ENCODE results near the gene HOXA7.

- PRO-cap: no peak
Observed at GRCh38 chr7:26156390-26156759, 4.4 kb downstream of the NFE2L3 start.

DNA sequence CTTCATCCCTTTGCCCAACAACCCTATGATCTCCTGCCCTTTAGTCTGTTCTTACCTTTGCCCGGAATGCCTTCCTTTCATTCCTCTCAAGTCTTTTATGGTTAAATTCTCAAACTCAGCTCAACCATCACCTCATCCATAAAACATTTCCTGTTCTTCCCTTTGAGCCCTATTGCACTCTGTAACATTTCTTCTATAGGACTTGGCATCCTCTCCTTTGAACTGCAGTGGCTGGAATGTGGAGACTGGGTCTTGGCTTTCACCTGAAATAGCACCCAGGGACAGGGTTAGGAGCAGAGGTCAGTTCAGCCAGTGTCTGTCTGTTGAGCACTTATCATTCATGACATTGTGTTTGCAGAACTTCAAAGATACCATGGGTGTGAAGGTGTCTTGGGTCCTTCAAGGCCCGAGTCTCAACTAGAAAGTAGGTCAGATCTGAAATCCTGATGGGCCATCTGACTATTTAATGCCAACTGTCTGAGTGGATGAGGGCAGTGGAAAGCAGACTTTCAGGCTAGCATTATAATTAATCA, 7.3 kb downstream of the NFE2L3 start:
- PRO-cap: no peak

DNA sequence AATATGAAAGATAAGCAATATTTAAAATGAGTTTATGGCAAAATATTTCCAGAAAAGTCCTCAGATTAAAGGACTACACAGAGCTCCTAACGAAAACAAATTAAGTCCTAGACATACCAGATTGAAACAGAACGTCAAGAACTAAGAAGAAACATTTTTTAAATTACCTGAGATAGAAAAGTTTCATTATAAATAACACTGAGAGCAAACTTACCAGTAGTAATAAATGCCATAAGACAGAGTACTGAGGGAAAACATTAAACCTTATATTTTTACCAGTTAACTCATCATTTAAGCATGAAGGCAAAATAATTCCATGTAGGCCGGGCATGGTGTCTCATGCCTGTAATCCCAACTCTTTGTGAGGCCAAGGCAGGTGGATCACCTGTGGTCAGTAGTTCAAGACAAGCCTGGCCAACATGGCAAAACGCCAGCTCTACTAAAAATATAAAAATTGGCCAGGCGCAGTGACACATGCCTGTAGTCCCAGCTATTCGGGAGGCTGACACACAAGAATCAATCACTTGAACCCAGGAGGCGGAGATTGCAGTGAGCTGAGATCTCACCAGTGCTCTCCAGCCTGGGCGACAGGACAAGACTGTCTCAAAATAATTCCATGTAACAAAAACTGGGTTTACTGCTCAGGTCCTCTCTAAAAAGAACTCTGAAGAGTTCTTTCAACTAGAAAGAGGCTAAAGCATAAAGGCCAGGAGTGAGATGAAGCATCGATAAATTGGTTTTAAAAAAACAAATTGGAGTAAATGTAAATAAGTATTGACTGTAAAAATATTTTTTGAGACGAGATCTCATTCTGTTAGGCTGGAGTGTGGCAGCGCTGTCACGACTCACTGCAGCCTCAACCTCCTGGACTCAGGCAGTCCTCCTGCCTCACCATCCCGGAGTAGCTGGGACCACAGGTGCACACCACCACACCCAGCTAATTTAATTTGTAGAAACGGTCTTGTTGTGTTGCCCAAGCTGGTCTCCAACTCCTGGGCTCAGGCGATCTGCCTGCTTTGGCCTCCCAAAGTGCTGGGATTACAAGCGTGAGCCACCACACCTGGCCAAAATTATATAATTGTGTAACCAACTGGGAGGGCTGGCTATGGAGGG, 18.2 kb downstream of the HNRNPA2B1 start:
- PRO-cap: no peak

- PRO-cap: no peak
Observed at GRCh38 chr7:26186439-26187077, 14.0 kb downstream of the HNRNPA2B1 start.

- PRO-cap: bidirectional peak, plus-strand start at chr7:27096928, minus-strand start at chr7:27096927; bidirectional peak, plus-strand start at chr7:27097111, minus-strand start at chr7:27096981
Observed at GRCh38 chr7:27096792-27097891, 1.3 kb upstream of the HOXA1 start.

GRCh38 chr7:27114987-27116181, 12.9 kb upstream of the HOXA2 start:
- PRO-cap: bidirectional peak, plus-strand start at chr7:27115363, minus-strand start at chr7:27115254

DNA sequence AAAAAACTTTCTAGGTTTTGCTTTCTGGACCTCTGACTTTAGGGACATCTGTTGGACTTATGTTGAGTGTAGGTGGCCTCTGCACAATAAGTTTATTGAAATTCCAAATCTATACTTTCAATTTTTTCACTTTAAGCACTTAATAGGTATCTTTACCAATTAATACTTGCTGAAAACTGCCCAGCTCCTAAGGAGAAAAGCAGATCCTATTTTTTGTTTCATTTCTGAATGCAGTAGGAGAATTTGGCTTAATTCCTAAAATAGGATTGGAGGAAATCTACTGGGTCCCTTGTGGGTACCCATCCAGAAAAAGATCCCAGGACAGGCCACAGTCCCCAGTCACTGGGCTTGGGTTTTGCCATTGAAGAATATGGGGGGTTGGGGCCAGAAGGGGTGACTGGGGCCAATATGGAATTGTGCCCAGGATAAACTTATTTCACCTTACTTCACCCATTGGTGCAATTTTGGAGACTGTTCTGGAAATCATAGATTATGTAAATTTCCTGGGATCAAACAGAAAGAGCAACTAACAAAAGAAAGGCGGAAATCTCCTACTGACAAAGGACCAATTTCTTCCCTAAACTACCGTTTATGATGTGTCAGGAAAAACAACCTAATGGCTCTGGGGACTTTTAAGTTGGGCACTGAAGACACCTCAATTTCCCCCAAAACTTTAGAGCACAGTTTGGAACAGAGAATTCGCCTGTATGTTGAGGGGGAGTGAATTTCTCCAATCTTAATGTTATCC, 5.0 kb downstream of the HOXA5 start:
- PRO-cap: no peak

DNA sequence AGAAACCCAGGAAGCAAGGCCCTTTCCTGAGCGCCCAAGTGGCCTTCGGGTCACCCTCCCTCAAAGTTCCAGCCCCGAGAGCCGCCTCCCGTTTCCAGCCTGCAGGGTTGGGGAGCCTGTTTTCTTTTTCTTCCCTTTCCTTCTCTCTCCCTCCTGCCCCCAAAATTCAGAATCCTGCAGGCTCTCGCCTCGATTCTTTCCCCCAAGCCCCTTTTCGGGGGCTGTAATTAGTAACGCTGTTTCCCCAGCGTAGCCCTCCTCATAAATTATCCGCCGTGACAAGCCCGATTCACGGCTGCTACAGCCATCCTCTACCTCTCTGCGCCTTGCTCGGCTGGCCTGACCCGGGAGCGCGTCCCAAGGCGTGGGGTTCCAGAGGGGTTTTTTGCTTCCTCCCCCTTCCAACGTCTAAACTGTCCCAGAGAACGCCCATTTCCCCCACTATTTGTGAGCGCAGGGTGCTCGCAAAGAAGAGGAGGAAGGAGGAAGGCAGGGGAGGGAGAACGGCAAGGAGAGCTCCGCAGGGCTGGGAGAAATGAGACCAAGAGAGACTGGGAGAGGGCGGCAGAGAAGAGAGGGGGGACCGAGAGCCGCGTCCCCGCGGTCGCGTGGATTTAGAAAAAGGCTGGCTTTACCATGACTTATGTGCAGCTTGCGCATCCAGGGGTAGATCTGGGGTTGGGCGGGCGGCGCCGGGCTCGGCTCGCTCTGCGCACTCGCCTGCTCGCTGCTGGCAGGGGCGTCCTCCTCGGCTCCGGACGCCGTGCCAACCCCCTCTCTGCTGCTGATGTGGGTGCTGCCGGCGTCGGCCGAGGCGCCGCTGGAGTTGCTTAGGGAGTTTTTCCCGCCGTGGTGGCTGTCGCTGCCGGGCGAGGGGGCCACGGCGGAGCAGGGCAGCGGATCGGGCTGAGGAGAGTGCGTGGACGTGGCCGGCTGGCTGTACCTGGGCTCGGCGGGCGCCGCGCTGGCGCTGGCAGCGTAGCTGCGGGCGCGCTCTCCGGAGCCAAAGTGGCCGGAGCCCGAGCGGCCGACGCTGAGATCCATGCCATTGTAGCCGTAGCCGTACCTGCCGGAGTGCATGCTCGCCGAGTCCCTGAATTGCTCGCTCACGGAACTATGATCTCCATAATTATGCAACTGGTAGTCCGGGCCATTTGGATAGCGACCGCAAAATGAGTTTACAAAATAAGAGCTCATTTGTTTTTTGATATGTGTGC, 662 bp downstream of the HOXA5 start:
- PRO-cap: bidirectional peak, plus-strand start at position 669 of the sequence, minus-strand start at position 381 of the sequence; unidirectional peak, minus-strand start at position 917 of the sequence; unidirectional peak, minus-strand start at position 1,010 of the sequence; unidirectional peak, minus-strand start at position 1,095 of the sequence; unidirectional peak, minus-strand start at position 1,180 of the sequence

GRCh38 chr7:27151452-27151879, 917 bp downstream of the HOXA3 start:
- PRO-cap: no peak

DNA sequence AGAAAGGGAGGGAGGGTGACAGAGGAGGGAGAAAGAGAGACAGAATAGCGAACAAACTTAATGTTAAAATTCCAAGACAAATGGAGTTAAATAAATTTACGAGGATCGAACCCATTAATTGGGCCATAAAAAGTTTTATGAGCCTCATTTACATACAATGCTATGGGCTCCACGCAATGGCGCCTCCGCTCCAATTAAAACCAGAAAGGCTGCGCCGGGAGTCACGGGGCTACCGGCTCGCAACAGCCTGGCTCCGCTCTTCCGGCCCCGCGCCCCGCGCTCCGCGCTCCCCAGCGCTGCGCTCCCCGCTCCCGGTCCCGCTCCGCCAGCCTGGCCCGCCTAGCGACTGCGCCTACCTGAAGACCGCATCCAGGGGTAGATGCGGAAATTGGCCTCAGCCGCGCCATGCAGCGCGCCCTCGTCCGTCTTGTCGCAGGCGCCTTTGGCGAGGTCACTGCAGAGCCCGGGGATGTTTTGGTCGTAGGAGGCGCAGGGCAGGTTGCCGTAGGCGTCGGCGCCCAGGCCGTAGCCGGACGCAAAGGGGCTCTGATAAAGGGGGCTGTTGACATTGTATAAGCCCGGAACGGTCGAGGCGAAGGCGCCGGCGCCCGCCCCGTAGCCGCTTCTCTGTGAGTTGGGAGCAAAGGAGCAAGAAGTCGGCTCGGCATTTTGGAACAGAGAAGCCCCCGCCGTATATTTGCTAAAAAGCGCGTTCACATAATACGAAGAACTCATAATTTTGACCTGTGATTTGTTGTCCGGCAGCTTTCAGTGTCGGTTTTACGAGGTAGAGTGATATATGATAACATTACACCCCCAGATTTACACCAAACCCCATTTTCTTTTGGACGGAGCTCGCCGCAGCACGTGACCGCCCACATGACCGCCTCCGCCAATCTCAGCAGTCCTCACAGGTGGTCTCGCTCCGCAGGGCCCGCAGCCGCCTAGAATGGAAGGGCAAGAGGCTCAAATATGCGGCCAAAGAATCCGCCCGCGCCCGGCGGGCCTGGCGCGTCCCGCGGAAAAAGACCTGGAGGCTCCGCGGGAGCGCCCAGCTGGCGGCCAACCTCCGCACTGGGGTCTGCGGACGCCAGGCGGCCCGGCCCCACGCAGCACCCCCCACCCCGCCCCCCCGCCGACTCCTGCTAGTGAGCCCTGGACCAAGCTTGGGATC, at the start of gene HOXA7:
Gene HOXA7 (minus strand): TSS at position 865 of the 1,174 bp plus-strand sequence.
- PRO-cap: no peak

DNA sequence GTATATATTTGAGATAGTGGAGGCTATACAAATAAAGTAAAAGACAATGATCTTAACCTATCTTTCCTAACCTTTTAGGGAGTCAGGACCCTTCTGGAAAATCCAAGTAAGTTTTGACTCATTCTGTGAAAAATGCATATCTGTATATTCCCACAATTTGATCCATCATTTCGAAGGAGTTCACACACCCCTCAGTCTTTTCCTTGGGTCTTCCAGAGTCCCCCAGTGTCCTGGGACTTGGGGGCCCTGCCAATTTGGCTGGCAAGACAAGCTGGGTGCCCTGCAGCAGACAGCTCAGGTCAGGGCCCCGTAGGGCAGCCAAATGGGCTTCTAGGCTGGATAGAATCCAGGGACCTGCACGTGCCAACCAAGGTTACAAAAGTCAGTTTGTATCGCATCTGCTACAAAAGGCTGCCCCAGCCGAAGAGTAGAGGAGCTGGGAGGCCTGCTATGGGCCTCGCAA, 2.7 kb upstream of the HOXA10 start:
- PRO-cap: no peak

GRCh38 chr7:27178323-27178981, 4.3 kb upstream of the HOXA10 start:
- PRO-cap: no peak

GRCh38 chr7:27193931-27194184, 6.0 kb downstream of the HOXA13 start:
- PRO-cap: no peak

DNA sequence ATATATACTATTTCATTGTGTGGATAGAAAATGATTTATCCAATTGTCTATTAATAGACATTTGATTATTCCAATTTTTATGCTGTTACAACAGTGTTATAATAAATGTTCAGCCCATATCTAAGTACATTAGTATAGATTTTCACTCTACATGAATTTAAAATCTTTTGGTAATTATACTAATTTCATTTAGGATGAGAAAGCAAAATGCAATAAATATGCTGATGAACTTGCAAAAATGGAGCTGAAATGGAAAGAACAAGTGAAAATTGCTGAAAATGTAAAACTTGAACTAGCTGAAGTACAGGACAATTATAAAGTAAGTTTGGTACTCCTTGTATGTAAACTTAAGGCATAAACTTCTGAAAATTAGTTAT, 59.8 kb downstream of the TAX1BP1 start:
- PRO-cap: no peak

GRCh38 chr7:27897257-27897818, 157.4 kb downstream of the TAX1BP1 start:
- PRO-cap: no peak

DNA sequence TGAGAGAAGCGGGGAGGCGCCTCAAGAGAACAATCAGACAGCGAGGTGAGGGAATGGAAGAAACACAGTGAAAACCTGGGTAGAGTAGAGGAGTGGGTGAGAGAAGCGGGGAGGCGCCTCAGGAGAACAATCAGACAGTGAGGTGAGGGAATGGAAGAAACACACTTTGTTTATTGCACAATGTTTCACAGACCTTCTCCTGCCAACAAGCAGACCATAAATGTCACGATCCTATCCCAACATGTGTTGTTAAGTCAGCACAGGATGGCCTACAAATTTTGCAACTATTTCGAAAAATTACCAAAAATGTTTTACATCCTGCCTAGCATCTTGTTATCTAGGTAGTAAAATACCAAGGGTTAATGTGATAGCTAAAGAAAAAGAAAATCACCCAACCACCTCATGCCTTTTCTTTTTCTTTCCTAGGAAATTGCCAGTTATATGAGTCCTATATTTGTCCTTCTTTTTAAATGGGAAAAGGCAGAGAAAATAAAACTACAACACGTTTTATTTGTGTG, 115.2 kb downstream of the JAZF1 start:
- PRO-cap: unidirectional peak, minus-strand start at position 132 of the sequence

DNA sequence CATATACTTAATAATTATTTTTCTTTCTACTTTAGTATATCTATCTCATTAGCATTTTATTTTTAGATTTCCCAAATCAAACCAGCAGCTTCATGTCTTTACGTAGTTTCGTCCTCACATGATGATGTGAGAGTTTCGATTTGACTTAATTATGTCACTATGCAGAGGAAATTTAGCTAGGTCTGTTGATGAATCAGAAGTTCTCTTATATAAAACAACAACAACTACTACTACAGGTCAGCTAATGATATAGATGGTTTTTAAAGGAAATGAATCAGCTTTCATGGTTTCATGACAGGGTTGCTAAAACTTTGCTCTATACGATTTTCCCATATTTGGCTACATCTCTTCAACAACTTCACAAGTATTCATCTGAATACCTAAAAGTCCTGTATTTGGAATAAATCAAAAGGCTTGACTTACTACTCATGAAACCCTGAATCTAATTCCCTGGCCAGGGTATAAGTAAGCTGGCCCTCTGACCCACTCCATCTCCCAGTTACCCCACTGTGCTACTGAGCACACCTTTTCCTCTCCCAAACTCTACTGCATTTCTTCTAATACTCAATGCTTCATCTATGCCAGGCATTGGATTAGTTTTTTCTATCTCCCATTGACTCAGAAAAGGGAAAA, 28.5 kb downstream of the JAZF1 start:
- PRO-cap: no peak

DNA sequence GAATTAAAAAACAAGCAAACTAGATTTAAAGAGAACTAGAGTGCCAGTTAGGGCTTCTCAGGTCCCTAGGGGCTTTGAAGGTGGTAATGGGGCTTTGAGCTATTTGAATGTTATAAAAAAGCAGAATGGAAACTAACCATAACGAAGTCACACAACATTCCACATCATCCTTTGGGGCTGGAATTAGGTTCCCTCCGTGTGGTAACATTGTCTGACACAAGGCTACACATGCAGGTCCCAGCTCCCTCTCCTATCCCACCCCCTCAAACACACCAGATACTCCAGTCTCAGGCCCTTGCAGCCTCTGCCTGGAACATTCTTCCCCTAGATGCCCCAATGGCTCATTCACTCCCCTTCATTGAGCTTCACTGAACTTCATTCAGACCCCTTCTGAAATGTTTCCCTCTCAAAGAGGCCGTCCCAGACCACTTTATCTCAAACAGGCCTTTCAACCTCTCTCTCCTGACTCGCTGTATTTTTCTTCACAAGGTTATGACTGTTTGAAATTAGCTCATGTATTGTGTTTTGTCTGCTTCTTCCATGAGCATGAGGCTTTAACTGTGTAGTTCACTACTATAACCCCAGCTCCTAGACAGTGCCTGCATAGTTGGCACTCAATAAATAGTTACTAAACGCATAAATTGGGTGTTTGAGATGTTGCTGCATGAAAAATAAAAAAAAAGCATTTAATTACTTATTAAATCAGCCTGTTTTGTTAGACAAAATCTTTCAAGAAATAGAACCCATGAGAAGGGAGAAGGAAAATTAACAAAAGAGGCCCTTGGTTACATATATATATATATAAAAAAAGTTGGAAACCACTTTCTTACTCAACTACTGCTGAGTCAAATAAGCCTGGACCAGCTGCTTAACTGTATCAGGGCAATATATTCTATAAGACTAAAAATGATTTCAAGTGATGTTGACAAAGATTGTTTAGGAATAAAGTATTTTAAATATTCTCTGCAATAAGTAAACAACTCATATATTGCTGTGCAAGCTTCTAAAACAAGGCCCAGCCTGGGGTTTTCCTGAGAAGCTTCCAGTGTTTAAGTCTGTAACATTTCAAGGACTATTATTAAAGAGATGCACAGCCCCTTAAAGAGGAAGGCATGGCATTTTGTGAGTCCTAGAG, 14.9 kb downstream of the JAZF1 start:
- PRO-cap: no peak

DNA sequence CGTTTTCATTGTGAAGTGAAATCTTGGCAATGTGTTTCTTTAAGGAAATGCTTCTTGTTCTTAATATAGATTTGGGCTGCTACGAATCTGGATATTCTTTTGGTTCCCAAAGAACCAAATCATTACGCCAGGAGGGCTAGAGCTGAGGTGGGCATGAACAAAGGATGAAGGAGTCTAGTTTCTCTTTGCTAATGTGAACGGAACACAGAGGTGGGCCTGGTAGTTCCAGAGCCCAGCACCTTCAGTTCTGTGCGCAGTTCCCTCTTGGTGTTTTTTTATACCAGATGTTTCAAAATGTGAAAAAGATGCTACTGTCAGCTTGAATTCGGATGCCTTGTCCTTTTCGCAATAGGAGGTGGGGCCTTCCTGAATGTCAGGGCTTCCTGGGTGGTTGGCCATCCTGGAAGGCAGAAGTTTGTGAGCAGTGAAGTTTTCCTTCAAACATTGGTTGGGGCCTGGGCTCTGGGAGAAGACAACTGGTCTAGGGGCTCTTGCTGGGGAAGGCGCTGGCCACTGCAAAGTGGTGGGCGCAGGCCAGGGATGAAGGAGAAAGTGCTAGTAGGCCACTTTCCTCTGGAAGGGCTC, 56.6 kb upstream of the JAZF1 start:
- PRO-cap: no peak

GRCh38 chr7:28410818-28411802, 1.2 kb upstream of the CREB5 start:
- PRO-cap: bidirectional peak, plus-strand start at chr7:28410988, minus-strand start at chr7:28410874; bidirectional peak, plus-strand start at chr7:28411250, minus-strand start at chr7:28411161